Epidermal melanocyte (primary cell): ENCODE data around the genes DNLZ and AGPAT2.

DNA sequence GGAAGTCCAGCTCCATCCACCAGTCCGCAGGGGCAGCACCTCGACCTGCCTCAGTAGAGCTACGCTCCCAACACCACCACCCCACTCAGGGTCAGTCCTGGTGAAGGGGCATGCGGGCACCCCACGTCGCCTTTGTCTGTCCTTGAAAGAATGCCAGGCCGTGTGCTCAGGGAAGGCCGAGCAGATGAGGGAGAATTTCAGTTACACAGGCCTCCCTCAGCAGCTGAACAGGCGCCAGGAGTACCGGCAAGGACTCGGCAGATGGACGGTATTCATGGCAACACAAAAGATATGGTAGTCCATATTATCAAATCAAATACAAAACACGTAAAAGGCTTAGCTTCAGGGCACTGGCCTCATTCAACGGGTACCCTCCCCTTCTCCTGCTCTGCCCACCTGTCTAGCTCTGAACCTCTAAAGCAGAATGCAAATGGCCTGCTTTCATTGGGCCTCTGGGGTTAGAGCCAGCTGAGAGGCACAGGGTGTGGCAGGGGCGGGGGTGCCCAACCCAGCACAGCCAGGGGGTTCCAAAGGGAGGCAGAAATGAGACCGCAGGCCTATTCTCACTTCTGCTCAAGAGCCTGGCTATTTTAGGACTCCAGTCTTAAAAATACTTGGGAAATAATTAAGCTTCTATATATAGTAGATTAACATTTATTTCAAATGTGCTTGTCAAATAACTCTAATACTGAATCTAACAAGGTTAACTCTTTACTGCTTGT lies 5.8 kb downstream of the QSOX2 start:
- RRBS = no CpG with 5 or more reads among the region's 16 CpGs

DNA sequence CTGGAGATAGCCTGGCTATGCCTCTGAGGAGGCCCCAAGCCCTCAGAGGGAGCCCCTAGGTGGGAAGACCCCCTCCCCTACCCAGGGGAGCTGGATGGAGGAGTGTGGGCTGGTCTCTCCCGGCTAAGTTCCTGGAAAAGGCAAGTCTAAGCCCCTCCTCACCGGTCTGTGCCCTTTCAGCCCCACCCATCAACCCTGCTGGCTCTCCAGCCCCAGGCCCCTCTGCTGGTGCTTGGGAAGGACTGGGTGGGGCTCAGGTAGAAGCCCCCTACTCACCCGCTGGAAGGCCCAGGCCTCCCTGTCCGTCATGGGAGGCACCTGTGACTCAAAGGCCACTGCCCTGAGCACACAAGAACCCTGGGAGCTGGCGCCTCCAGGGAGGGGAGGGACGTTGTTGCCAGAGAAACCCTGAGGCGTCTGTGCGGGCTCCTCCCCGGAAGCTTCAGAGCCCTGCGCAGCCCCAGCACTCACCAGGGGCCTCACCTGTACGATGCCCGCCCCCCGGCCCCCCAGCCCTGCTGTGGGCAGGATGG lies 7.5 kb upstream of the CCDC187 start:
- RRBS = no CpG with 5 or more reads among the region's 13 CpGs

- RRBS = no CpG with 5 or more reads among the region's 23 CpGs
These were observed 2.9 kb upstream of the GPSM1 start for GRCh38 chr9:136324303-136324980.

- RRBS = 11% methylated on average over 8 of the region's 30 CpGs
These were observed 1.2 kb upstream of the GPSM1 start for GRCh38 chr9:136325897-136326747.

DNA sequence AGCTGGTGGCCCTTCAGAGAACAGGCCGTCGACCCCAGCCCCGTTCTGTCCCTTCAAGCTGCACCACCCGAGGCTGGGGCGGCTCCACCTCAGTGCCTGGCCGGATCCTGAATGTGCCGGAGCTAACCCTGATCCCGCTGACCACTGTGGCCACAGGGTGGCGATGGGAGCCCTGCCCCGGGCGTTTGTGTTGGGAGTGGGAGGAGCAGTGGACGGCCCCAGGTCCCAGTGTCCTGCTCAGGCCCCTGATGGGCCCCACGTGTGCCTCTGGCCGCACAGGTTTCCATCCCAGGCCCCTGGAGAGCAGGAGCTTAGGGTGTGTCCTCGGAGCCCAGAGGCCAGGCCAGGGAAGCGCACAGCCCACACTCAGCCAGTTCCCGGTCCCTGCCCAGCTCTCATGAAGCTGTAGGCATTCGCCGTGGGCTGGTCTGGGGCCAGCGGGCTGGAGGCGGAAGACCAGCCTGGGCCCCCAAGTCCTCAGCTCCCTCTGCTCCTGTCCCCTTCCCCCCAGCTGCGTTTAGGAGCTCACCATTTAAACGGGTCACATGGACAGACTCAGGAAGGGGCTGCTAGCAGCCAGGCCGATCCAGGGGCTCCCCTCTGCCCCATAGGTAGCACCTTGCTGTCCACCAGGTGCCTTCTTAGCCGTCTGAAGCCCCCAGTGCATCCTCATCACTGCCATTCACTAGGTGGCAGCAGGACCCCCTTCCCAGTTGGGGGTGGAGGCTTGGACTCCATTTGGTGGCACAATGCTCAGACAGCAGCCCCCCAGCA lies 17.5 kb downstream of the DNLZ start:
- RRBS = 5% methylated on average over 4 of the region's 25 CpGs

DNA sequence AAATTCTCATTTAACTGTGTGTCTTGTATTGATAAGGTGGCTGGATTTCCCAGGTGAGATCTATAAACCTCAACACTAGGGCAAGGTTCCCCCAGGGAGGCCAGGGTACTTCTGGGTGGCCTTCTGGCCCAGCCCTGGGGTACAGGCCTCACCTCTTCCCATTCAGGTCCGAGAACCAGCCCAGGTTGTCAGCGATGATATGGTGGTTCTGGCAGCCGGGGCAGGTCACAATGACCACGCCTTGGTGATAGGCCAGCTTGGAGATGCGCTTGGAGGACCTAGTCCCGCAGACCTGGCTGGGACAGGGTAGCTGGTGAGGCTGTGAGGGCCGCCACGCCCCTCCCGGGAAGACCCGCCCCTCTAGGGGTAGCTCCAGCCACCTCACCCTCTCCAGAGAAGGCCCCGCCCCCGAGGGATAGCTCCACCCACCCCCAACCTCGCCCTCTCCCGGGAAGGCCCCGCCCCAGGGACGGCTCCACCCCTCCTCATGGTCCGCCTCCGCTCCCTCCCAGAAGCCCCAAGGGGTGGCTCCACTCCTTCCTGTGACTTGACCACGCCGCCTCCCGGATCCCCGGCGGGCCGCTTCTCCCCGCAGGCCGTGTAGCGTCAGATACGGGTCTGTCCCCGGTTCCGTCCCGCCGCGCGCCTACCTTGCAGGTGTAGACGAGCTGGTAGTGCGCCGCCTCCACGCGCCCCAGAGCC lies 556 bp downstream of the DNLZ start:
- RRBS = 6% methylated on average over 22 of the region's 39 CpGs

GRCh38 chr9:136363539-136364272 lies at the start of gene DNLZ:
Gene DNLZ, minus strand, starts transcription at chr9:136363744.
- RRBS = 8% methylated on average over 33 of the region's 83 CpGs

DNA sequence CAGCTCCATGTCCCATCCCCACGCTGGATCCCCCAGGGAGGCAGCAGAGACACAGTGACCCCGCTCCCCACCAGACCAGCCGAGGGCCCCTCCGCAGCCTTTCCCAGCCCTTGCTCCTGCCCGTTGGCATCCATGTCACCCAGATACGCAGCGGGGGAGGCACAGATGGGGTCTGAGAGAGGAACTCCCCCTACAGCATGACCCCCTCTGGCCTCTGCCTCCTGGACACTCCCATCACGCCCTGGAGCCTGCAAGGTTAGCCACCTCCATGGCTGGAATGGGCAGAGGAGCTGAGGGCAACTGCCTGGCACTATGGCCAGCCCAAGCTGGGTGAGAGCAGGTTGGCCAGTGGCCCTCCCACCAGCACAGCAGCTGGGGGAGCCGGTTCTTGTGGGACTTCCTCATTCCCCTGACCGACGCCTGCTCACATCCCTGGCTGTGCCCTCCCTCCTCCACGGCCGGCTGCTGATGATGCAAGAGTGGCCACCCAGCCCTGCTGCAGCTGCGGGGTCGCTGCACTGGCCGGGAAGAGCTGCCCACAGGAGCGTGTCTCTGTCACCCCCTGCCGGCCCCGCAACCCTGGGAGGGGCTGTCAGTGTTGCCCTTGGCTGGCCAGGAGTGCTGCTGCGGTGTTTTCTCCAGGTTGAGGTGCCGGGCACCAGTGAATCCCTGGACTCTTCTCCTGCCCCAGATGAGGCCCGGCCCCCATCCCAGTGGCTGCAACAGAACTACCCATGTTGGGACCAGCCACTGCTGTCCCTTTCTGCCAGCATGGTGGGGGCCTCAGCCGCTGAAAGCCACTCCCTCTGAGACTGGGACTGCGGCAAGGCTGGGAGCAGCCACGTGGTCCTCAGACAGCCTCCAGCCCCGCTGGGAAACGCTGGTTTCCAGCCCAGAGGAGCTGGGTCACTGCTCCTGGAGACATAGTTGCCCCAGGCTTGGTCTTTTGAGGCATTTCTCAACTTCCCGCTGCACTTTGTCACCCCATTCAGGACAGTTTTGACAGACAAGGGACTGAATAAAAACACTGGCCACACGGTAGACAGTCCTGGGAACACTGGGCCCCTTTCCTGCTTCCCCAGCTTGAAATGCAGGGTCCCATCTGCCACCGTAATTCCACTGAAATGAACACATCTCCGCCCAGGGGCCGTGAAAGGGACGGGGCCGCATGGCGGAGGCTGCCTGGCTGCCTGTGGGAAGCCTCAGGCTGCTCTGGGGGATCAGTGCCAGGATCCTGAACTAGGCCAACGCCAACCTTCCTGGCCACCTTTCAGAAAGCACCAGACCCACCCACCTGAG lies 782 bp downstream of the CARD9 start:
- RRBS = 33% methylated on average over 12 of the region's 36 CpGs

- RRBS = 97% methylated on average over 4 of the region's 18 CpGs
These were observed 7.2 kb downstream of the SNAPC4 start for GRCh38 chr9:136392623-136393263.

DNA sequence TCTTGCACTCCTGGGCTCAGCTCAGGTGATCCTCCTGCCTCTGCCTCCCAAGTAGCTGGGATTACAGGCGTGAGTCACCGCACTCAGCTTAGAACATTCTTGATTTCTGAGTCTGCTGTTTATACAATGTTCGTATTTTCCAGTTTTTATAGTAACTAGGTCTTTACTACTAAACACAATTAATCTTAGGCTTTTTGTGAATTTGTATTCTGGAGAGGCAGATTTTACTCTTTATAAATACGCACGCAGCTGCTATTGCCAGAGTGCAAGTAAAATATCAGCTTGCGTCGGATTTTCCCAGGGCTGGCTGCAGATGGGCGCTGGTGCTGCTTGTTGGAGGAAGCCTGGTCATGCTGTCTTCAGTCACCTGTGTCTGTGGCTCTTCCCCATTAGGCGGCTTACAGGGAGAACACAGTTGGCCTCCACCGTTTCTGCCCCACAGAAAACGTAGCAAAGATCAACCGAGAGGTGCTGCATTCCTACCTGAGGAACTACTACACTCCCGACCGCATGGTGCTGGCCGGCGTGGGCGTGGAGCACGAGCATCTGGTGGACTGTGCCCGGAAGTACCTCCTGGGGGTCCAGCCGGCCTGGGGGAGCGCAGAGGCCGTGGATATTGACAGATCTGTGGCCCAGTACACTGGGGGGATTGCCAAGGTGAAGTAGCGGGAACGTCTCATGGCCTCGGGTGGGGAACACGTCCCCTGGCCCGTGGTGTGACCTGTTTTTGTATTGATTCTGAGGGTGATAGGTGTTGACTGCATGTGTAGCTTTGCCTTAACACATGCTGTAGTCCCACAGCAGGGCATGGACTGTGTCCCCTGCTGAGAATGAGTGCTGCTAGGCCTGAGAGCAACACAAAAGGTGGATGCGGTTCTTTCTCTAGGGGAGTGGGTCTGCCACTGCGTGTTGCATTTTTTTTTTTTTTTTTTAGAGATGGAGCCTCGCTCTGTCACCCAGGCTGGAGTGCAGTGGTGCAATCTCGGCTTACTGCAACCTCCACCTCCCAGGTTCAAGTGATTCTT lies 6.4 kb downstream of the PMPCA start:
- RRBS = no CpG with 5 or more reads among the region's 31 CpGs

DNA sequence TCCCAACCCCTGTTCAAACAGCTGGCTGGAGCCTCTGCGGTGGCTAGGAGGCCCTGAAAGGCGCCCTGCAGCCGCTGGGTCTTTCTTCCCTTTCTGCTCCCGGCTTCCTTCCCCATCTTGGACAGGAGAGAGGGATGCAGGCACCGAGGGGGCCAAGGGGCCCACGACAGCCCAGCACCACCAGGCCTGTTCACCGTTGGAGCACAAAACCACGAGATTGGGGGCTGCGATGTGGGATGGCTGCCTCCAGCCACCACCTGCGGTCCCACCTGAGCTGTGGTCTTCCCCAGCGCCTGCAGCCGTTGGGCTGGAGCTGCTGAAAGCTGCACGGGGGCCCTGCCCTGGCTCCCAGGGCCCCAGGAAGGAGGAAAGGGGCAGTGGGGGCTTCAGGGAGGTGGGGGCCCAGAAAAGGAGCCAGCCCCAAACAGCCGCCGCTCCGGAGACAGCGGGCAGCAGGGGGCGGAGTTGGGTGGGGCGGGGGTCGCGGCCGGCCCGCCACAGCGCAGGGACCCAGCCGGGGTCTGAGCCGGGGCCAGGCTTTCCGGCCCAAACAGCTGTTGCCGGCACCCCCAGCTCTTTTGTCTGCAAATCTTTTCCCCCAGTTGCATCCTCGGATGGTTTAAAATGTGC lies 16.1 kb downstream of the NOTCH1 start:
- RRBS = 82% methylated on average over 3 of the region's 29 CpGs

- RRBS = 70% methylated on average over 4 of the region's 23 CpGs
These were observed 38.7 kb upstream of the NOTCH1 start for GRCh38 chr9:136584445-136584982.

DNA sequence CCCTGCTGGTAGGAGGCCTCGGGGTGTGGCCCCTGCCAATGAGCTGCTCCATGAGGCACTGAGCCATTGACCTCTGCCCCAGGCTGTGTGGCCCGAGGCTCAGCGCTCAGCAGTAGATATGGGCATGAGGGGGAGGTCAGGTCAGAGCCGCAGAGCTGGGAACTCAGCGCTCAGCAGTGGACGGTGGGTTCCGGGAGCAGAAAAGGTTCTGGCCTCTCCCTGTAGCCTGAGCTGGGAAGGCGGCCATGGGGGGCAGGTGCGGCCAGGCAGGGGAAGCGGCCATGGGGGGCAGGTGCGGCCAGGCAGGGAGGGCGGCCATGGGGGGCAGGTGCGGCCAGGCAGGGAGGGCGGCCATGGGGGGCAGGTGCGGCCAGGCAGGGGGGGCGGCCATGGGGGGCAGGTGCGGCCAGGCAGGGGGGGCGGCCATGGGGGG lies 52.1 kb upstream of the EGFL7 start:
- RRBS = no CpG with 5 or more reads among the region's 18 CpGs

- RRBS = no CpG with 5 or more reads among the region's 19 CpGs
These were observed 1.4 kb downstream of the AGPAT2 start for GRCh38 chr9:136685684-136686515.

DNA sequence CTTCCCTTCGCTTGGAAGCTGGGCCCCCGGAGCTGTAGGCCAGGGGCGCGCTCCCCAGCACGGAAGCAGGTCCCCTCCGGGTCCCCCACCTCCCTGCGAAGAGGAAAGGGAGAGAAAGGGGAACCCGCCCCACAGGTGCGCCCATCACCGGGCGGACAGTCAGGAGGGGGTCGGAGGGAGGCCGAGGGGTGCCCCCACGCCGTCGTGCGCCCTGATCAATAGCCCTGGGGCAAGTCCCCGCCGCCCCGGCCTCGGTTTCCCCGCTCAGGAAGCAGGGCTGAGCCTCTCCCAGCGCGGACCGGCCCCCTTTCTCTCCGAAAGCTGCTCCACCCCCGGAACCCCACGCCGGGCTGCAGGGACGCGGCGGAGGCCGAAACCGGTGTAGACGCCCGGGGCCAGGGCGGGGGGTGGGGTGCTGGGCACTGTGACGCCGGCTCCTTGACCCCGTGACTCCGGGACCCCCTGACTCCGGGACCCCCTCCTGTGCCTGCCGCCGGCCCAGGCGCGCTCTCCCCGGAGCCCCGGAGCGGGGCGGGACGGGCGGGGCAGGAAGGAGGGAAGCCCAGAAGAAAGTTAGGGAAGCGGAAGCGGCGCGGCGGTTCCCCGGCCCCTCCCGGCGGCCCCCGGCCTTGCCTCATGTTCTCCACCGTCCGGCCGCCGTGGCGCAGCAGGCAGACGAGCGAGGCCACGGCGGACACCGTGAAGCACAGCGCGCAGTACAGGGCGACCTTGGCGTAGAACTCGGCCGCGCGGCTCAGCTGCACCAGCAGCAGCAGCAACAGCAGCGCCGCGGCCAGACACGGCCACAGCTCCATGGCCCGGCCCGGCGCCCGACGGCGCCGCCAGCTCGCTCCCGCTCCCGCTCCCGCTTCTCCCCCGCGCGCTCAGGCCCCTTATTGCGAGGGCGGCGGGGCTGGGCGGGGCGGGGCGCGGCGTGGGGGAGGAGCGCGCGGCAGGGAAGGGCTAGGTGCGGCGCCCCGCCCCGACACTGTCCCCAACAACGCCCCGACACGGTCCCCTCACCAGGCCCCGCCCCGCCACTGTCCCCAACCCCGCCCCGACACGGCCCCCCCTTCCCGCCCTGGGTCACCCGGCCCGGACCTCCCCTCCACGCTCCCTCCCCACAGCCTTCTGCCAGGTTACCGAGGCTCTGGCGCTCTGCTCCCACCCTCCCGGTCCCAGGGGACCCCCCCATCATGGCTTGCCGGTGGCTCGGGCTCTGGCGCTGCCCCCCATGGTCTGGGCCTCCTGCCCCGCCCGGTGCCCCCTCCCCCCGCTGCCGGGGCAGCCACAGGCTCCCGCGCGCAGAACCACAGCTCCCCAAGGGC lies at the start of gene AGPAT2:
TSS of gene AGPAT2 (minus strand) at position 915 of the 1,328 bp plus-strand sequence.
- RRBS = 4% methylated on average over 49 of the region's 137 CpGs

DNA sequence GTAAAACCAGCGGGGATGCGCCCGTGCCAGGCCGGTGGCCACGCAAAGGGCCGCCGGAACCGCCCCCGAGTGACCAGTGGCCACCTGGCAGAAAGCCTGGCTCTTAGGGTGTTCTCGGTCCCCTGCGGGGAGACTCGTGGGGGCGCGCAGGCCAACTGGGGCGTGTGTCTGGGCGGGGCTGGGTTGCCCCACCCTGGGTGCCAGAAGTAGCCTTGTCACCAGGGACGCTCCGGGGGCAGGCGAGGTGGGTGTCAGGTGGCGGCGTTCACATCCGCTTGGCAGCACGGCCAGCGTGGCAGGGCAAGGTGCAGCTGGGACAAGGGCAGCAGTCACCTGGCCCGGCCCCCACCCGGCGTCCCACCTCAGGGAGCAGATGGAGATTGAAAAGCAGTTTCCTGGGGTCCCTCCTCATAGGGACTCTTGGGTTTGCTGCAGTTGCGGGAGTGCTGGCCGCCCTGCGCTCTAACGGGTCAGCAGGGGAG lies 655 bp upstream of the AGPAT2 start:
- RRBS = 23% methylated on average over 4 of the region's 31 CpGs

DNA sequence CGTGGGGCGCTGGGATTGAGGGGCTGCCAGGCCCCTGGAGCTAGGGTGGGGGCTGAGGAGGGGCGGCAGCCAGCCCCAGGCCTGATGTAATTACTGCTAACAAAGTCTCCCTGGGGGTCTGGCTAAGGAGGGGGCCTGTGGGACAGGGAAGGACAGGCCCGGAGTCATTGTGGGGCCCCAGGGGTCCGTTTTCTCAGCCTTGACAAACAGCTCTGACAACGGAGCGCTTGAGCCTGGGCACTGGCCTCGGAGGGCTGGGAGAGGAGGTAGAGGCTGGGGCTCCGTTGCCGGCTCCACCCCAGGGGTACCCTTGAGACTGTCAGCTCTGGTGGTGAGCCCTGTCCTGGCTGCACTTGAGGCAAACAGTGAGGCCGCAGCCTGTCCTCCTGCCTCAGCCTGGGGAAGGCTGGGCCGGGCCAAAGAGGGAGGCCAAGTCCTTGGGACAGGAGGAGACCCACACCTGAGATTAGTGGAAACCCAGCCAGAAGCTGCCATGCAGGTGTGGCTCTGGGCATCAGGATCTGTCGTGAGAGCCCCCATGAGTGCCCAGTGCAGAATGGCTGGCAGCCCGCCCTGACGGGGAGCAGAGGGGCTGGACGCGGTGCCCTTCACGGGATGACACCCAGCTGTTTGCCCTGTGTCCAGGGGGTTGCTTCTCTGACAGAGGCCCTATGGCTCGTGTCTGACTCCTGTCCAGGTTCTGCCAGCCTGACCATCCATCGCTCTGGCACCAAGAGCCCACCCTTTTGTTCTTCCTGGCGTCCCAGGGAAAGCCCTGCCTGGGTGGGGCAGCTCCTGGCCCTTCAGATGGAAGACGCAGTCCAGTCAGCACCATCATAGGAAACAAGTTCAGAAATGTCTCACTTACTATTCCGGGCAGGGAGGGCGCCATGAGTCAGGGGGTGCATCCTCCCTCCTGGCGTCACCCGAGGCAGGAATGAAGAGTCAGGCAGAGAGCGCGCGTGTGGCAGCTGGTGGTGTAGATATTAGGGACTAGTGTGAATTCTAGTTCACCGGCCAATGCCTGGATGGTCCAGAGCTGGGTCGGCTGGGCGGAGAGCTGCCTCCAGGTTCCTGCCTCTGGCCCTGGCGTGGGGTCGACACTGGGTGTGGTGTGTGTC lies 8.5 kb downstream of the DIPK1B start:
- RRBS = no CpG with 5 or more reads among the region's 34 CpGs

- RRBS = no CpG with 5 or more reads among the region's 38 CpGs
These were observed 14.1 kb downstream of the DIPK1B start for GRCh38 chr9:136726089-136727206.

- RRBS = 72% methylated on average over 13 of the region's 24 CpGs
These were observed 908 bp downstream of the LCN10 start for GRCh38 chr9:136741727-136742337.

DNA sequence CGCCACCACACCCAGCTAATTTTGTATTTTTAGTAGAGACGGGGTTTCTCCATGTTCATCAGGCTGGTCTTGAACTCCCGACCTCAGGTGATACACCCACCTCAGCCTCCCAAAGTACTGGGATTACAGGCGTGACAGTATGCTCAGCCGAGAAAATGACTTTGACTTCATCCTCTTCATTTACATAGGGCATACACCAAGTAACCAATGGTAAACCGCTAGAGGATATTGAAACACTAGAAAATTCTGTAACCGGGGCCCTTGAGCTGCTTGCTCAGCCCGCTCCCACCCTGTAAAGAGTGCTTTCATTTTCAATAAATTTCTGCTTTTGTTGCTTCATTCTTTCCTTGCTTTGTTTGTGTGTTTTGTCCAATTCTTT lies 1.4 kb upstream of the LCN15 start:
- RRBS = no CpG with 5 or more reads among the region's 8 CpGs